ENCODE data around the gene CYLD.

GRCh38 chr16:50719936-50720550 is 21.8 kb upstream of the CYLD start:
- RAMPAGE, total RNA: no peak

GRCh38 chr16:50734763-50735136 is 7.1 kb upstream of the CYLD start:
- RAMPAGE, total RNA: no peak

DNA sequence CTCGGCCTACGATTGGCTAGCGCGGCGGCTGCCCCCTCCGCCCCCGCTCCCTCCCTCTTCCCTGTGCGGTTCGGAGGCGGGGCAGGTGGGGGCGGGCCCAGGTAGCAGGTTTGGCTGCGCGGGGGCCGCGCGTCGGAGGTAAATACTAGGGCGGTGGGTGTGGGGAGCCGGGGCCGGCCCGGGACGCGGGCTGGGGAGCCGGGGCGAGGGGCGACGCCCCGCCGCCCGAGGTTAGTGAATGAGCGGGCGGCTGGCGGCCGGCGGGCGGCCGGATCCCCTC is at the start of gene CYLD:
CYLD (plus strand) TSS at position 100 of the 280 bp plus-strand sequence.
- RAMPAGE, total RNA: start-site peak on the plus strand centred at position 95 of the sequence, 58 bp wide, 170 and 99 reads in 2 replicates

DNA sequence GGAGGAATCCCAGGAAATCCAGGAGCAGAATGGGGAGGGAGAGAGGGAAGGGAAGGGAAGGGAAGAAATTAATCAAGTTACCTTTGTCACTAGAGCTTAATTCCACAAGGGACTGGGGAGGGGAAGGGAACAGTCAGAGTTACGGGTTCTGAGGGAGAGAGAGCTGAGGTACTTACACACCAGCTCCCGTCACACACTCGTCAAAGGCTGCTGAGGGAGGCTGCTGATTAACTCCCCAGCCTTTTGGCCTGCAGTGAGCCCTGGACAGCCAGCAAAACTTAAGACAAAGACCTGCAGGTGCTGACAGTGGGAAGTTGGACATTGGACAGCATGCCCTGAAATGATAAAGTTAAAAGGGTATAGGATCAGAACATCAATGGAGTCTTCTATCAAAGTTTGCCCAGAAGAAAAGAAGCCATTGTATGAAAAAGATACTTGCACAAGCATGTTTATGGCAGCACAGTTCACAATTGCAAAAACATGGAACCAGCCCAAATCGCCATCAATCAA is 92.6 kb downstream of the SALL1 start:
- RAMPAGE, total RNA: no peak

- RAMPAGE, total RNA: no peak
Measured at GRCh38 chr16:51135017-51135572, 16.0 kb downstream of the SALL1 start.

GRCh38 chr16:51149004-51149635 is 1.9 kb downstream of the SALL1 start:
- RAMPAGE, total RNA: no peak

GRCh38 chr16:51155100-51155765 is 4.2 kb upstream of the SALL1 start:
- RAMPAGE, total RNA: no peak

DNA sequence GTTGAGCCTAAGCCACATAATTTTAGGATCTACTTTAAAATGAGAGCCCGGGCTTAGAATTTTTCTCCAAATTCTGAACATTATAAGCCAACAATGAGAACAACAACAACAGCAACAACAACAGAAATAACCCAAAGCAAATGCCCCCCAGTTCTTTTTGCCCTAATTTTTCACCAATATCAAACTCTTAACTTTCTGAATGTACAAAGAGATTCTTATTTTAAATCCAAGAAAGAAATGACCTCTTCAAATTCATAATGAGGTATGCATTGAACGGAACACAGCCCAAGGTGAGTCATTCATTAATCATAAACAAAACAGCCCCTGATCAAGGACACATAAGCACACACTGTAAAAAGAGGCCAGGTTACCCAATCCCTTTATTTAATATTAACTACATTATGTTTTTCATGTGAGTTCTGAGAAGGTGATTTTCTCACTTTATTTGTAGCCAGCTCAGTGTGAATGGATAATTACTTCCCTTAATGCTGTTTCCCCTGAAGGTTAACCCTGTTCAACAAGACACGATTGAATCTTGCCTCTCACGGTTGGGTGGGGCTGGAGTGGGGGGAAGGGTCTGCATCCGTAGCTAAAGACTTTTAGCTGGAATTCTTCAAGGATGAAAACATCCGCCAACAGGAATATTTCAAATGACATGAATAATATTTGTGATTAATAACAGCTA is 257.2 kb upstream of the SALL1 start:
- RAMPAGE, total RNA: no peak

- RAMPAGE, total RNA: start-site peak on the plus strand at chr16:51645756-51645769, 15 and 19 reads in 2 replicates
Measured at GRCh38 chr16:51645545-51645895, 494.4 kb upstream of the SALL1 start.

DNA sequence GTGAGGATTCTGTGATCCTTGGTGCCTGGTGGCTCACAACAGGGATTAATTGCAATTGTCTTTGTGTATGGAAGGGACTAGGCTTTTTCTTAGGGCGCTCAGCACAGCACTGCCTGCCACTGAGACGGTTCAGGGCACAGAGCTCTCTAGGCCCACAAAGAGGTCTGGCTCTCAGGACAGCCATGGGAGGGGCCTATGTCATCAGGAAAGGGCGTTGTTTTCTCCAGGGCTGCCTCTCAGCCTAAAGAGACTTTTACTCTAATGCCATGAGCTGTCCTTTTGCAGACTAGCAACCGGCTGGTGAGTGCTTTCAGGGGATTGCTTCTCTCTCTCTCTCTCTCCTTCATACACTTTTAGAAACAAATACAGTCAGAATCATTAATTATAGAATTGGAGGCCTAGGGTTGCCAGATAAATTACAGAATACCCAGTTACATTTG is 612.3 kb upstream of the SALL1 start:
- RAMPAGE, total RNA: no peak

- RAMPAGE, total RNA: no peak
Measured at GRCh38 chr16:51834169-51834592, 683.1 kb upstream of the SALL1 start.

DNA sequence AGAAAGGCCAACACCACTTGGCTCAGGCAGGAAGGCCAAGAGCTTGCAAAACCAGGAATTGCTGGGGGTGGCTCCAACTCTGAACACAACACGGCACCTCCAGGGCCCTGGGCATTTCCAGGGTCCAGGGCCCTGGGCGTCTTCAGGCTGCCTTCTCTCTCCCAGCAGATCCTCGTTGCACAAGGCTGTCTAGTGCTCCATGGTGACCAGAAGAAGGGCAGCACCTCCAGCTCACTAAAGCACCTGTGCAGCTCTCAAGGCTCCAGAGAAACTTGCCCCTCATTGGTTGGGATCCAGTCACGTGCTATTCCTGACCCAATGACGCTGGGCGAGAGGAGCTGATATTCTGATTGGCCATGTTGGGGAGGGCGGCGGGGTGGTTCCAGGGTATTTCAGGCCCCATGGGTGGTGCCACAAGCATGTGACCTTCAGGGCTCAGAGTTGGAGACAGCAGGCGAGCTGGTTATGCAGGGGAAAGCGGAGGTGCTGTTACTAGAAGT is 309.2 kb downstream of the TOX3 start:
- RAMPAGE, total RNA: no peak

GRCh38 chr16:52539776-52540353 is 7.1 kb downstream of the TOX3 start:
- RAMPAGE, total RNA: no peak

DNA sequence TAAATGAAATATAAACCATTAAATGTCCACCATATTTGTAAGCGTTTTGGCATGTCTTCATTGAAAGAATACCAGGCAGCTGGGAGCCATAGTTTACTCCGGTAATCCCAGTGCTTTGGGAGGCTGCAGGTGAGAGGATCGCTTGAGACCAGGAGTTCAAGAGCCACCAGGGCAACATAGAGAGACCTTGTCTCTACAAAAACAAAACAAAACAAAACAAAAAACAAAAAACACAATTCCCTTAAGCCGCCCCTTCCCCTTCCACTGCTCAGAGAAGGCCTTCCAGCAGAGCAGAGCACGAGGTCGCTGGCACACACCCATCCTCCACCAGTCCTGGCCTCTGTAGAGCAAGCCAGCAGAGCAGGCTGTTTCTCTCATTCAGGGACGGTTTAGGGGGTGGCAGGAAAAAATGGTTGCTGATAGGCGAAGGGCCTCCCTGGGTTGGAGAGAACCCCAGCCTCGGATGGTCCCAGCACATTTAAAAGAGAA is 578 bp upstream of the CHD9 start:
- RAMPAGE, total RNA: no peak

DNA sequence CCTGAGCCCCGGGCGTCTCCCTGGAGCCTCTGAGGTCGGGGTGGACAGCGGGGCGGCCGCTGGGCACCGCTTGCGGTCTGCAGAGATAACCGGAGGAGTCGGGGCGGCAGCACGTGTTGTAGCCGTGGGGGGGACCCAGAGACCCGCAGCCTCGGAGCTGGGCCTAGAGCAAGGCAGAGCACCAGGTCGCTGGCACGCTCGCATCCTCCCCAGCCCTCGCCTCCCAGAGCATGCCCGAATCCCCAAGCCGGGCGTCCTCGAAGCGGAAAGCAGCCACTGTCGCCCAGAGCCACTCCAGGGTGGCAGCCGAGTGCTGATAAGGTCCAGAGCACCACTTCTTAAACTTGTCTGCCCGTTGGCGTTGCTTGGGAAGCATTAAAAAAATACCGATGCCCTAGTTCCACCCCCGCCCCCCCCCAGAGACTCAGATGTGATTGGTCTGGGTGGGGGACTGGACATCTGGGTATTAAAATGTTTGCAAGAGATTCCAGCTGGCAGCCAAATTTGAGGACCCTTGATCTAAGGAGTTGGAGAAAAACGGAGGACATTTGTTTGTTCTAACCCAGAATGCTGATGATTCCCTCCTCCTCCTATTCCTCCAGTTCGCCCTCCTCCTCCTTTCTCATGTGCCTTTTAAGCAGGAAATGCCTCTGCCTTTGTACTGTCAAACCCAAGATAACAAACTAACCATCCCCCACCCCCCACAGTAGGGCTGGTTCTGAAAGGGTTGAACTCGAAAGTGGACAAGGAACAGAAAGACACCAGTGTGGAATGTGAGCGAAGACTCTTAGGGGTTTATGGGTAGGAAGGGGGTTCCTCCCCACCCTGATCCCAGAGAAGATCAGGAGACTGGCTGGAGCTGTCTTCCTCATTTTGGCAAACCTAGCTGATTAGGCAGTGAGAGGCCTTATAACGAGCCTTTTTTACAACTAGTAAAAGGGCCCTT is 568 bp downstream of the CHD9 start:
- RAMPAGE, total RNA: no peak

DNA sequence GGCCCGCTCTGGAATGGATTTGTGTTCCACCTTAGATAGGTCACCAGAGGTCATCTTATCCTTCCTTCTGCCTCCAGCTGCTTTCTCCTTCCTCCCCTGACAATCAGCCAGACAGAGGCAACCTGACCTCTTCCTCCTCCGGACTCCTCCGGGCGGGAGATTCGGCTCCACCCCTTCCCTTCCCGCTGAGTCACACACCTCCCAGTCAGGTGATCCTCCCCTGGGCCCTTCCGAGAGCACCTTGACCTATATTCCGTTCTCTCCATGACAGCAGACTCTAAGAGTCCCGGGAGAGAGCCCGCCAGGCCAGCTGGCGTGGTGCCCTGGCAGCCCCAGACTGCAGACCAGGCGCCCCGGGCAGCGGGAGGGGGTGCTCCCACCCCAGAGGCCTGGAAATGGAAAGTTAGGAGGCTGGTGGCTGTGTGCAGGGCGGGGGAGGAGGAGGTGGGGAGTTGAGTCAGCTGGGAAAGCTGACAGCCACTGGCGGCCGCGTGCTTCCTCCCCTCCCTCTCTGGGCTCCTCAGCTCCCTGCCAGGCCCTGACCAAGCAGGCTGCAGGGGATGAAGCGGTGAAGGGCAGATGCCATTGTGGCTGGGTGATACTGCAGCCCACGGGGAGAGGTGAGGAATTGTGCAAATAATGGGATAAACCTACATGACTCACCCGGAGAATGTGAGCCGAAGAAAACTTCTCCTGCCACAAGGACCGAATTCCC is 44.9 kb downstream of the CHD9 start:
- RAMPAGE, total RNA: no peak

- RAMPAGE, total RNA: no peak
Measured at GRCh38 chr16:53138005-53139257, 83.6 kb downstream of the CHD9 start.

DNA sequence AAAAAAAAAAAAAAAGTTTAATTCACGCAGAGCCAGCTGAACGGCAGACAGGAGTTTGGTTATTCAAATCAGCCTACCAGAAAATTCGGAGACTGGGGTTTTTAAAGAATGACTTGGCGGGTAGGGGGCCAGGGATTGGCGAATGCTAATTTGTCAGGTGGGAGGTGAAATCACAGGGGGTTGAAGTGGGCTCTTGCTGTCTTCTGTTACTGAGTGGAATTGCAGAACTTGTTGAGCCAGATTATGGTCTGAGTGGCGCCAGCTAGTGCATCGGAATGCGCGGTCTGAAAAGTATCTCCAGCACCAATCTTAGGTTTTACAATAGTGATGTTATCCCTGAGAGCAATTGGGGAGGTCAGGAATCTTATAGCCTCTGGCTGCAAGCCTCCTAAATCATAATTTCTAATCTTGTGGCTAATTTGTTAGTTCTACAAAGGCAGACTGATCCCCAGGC is 800 bp upstream of the RBL2 start:
- RAMPAGE, total RNA: no peak

DNA sequence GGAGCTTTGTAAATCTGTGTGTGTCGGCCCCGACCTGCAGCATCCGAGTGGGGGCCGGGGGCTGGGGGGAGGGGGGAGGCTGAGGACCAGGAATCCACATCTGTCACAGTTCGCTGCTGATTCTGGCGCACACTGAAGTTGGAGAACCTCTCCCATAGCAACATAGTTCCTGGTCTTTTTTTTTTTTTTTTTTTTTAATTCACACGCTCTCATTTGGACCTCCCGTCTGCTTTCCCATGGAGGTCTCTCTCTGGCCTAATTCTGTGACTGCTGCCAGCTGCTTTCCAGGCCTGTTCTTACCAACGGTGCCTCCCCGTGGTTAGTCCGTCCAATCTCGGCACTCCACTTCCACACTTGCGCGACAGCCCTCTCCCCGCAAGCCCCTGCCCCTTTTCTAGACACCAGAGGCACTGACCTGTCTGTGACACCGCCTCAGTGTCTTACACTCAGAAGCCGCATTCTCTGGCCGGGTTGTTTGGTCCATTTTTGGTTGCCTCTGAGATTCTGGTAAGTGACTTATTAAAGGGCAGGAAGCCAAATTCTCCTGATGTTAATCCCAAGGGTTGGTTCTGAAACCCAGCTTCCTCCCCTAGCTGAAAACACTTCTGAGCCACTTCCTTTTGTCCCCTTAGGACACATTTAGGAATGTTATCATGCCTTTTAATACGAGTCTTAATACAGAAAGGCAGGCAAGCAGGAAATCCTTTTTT is 1.1 kb upstream of the AKTIP start:
- RAMPAGE, total RNA: no peak

- RAMPAGE, total RNA: no peak
Measured at GRCh38 chr16:53519361-53519692, 16.3 kb upstream of the AKTIP start.

Data from foreskin keratinocyte (primary cell).